Umbilical cord (tissue), 2 donors: ENCODE data around the genes HHIP and TTC29.

- RAMPAGE, long total RNA, result no peak
Observed at GRCh38 chr4:143436326-143436973, 77.1 kb upstream of the SMARCA5 start.

GRCh38 chr4:143554746-143555217, 41.3 kb downstream of the SMARCA5 start:
- RAMPAGE, long total RNA, result no peak

GRCh38 chr4:144645532-144646435, at the start of gene HHIP:
Gene HHIP, plus strand, starts transcription at chr4:144646156.
- RAMPAGE, long total RNA, result no peak

DNA sequence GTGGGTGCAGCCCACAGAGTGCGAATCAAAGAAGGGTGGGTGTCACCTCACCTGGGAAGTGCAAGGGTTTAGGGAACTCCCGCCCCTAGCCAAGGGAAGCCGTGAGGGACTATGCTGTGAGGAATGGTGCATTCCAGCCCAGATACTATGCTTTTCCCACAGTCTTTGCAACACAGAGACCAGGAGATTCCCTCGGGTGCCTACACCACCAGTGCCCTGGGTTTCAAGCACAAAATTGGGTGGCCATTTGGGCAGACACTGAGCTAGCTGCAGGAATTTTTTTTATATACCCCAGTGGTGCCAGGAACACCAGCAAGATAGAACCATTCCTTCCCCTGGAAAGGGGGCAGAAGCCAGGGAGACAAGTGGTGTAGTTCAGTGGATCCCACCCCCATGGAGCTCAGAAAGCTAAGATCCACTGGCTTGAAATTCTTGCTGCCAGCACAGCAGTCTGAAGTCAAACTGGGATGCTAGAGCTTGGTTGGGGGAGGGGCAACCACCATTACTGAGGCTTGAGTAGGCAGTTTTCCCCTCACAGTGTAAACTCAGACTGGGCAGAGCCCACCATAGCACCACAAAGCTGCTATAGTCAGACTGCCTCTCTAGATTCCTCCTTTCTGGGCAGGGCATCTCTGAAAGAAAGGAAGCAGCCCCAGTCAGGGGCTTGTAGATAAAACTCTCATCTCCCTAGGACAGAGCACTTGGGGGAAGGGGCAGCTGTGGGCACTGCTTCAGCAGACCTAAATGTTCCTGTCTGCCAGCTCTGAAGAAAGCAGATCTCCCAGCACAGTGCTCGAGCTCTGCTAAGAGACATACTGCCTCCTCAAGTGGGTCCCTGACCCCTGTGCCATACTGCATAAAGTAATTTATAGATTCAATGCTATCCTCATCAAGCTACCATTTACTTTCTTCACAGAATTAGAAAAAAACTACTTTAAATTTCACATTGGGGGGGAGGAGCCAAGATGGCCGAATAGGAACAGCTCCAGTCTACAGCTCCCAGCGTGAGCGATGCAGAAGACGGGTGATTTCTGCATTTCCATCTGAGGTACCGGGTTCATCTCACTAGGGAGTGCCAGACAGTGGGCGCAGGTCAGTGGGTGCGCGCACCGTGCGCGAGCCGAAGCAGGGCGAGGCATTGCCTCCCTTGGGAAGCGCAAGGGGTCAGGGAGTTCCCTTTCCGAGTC, 163.1 kb downstream of the HHIP start:
- RAMPAGE, long total RNA, result no peak

DNA sequence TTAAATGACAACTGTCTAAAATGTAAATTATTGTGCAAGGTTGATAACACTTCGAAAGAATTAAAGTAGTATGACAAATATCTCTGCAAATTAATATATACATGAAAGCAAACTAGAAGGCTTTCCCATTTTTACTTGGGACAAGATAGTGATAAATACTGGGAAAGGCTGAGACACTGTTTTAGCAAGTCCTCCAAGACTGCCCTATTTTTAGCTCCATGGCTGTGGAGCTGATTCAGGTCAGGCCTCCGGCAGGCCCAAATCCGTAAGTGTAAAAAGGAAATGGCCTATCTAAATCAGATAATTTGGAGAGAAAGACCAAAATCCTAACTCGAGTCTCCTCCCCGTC, 3.0 kb downstream of the OTUD4 start:
- RAMPAGE, long total RNA, result no peak

GRCh38 chr4:145178230-145178715, 2.1 kb downstream of the OTUD4 start:
- RAMPAGE, long total RNA, result no peak

DNA sequence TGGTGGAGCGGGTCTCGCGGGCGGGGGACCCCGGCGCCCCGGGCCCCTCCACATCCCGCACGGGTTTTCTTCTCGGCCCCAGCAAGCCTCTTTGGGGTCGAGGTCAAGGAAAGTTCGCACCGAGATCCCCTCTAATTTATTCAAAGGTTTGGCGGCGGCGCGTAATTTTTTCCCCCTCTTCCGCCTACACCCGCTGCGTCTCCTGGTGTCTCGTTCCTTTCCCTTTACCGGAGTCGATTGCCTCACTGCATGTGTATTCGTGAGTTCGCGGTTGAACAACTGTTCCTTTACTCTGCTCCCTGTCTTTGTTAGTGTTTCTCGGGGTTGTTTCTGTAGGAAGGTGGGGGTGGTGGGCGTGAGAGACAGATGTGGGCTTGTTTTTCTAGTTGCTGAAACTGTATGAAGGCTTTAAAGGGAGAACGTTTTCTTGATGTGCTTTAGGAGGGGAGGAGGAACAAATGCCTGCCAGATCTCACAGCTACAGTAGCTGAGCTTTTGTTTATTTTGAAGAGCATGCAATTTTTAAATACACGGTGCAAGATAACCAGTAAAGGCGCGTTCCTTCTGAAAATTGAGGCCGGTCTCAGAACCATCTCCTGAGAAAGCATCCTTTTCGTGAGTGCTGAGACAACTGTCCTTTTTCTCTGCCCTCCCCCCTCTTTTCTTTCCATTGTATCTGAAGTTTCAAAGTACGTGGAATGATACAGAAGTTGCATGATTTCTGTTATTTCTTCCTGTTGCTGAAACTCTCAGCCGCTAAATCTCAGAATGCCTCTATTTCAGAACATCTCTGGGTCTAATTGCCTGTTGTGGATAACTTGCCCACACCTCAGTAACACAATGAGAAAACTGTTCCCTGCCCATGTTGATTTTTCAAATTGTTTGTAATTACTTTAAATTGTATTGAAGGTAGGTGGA, 1.2 kb downstream of the SMAD1 start:
- RAMPAGE, long total RNA, result no peak

- RAMPAGE, long total RNA, result no peak
Observed at GRCh38 chr4:145532947-145533402, 51.3 kb downstream of the SMAD1 start.

DNA sequence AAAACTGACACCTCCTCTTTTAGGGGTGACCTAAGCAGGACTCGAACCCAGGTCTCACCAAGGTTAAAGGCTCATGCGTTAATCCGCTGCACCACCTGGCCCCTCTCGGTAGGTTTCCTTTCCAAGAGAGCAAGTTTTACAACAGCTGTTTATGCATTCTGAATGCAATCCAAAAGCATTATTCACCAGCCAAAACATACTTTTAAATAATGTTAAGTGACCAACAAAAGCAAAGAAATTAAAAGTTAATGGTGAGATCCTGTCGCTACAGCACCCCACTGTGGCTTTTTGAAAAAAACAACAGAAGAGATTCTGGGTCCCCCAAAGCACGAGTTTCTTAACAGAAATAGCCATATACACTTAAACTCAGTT, 51.4 kb downstream of the ZNF827 start:
- RAMPAGE, long total RNA, result no peak

GRCh38 chr4:146028917-146029215, 90.2 kb upstream of the ZNF827 start:
- RAMPAGE, long total RNA, result no peak

DNA sequence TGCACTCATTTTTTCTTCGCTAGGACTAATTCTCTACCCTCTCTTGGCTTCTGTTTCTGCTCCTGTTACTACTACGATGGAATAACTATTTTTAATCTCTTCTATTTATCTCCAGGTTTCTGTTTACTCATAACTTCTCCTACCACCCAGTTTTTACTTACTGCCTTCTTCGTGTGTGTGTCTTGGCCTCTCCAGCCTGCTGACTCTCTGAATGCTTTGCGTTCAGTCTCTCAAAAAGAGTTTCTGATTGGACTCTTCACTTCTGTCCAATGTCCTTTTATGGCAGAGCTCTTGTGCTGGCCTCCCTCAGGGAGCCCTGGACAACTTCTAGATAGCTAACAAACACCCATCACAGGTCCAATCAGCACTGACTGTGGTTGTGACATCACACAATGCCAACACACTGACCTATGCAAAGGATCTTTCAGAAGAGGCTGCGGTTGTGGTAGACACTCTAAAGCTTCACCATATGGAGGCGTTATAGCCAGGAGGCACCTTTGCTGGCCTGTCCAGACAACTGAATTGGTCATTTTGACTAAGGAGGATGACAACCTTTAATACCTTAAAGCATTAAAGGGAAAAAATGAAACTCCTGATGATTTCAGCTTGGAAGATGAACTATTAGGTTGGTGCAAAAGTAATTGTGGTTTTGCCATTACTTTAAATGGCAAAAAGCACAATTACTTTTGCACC, 53.8 kb upstream of the LSM6 start:
- RAMPAGE, long total RNA, result no peak

DNA sequence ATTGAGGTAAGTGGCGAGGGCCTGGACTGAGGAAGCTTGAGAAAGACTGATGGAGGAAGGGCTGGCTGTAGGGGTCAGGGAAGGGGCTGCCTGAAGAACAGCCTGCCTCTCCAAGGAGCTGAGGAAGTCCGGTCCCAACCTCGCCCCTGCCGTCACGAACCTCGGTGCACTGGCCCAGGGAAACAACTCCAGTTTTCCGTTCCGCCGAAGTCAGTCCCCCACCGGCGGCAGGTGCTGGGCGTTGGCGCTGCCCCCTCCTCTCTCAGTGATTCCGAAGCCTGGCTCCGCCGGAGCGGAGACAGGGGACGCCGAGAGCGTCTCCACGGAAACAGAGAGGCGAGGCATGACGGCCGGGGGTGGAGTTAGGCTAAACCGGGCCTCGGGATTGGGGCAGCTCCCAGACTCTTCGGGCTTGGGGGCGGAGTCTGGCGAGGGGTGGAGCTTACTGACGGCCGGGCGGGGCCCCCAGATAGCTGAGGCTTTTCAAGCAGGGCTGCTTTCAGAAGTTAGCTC, at the start of gene TTC29:
Gene TTC29, minus strand, starts transcription at position 316 of the 513 bp plus-strand sequence.
- RAMPAGE, long total RNA, result no peak

GRCh38 chr4:147056975-147057366, 111.3 kb upstream of the TTC29 start:
- RAMPAGE, long total RNA, result no peak

DNA sequence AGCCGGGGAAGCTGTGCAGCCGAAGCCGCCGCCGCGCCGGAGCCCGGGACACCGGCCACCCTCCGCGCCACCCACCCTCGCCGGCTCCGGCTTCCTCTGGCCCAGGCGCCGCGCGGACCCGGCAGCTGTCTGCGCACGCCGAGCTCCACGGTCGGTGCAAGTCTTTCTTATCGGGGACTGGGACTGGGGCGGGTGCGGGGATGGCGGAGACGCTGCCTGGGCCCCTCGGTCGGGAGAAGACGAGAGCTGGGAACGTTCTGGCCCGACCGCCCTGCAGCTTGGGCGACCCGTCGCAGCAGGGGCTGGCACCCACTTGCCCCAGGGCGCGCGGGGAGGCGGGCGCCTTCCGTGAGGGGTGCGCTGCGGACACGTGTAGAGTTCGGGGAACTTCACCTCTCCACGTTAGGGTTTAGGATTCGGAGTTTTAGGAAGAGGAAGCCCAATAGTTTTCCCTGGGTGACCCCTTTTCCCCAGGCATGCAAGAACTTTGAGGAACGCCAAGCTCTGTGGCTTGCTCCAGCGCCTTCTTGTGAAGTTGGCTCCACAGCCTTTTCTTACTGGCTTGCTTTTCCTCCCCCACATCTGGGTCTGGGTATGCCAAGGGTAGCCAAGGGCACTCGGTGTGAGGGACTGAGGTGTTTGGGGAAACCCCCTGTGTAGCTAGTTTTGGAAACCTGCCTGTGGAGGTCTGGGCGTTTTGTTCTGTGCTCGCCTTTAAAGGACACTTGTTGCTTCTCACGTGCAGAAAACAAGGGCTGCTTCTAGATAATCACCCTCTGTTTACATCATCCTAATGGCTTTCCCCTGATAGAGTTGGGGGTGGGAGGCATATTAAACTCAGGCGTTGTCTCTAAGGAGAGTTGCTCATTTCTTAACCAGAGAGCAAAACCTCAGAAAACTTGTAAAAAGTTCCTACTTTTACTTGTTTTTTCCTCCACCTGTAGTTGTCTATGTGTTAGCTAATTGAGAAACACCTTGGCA, 620 bp downstream of the EDNRA start:
- RAMPAGE, long total RNA, result no peak

GRCh38 chr4:147546186-147546785, 65.4 kb downstream of the EDNRA start:
- RAMPAGE, long total RNA, result no peak

- RAMPAGE, long total RNA, result no peak
Observed at GRCh38 chr4:148015312-148016096, 283.6 kb downstream of the ARHGAP10 start.

DNA sequence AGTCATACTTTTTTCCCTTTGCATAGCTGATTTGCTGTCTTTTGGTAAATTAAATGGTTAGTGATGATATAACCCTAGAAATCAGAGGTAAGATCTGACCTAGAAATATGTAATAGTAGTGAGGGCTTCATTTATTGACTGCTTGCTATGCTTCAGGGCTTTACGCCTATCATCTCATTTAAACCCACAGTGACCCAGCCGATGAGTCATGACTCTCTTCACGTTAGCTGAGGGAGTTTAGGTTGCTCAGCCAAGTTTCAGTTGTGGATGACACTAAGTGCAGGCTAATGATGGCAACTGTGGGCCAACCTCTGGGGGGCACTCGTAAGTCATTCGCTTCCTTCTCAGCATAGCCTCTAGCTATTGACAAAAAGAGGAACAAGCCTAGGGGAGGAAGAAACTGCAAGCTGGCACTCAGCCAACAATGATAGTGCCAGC, 324.9 kb downstream of the ARHGAP10 start:
- RAMPAGE, long total RNA, result no peak

DNA sequence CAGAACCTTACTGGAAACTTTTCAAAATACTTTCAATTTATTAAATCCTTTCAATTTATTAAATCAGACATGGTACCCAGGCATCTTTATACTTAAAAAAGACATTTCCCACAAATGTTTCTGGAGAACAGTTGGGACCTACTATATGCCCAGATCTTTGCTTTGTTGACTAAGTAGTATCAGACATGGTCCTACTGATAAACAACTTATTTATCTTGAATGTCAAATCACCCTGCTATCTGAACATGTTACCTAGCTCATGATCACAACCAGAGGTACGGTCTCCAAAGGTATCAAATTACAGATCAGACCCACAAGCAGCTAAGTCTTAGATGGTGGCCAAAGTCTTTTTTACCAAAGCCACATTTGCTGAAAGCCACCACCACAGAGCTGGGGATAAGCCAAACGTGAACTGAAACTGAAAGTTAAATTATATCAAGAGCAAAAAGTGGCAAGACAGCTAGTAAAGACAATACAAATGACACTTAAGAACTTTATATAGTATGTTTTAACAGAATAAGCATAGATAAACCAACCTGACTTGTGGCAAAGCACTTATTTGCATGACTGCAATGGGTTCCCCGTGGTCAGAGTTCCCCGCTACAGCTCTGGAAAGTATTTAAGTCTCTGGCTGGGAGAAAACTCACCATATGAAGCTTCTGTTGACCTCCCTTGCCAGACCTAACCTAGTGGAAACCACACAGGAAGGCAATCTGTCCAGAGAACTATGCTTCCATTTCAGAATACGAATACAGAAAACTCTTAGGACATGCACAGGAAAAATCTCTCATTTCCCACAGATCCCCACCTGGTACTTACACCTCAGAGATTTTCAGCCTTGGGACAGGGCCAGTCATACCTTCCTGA, 225.4 kb downstream of the NR3C2 start:
- RAMPAGE, long total RNA, result no peak

GRCh38 chr4:148425797-148426511, 16.3 kb downstream of the NR3C2 start:
- RAMPAGE, long total RNA, result no peak

GRCh38 chr4:148513743-148514198, 71.6 kb upstream of the NR3C2 start:
- RAMPAGE, long total RNA, result no peak